ENCODE measurements around the genes CNR1 and BACH2.

- PRO-cap, 2 experiments, result no peak in any of the 2 experiments
Observed at GRCh38 chr6:87573962-87574895, 15.6 kb downstream of the RARS2 start.

DNA sequence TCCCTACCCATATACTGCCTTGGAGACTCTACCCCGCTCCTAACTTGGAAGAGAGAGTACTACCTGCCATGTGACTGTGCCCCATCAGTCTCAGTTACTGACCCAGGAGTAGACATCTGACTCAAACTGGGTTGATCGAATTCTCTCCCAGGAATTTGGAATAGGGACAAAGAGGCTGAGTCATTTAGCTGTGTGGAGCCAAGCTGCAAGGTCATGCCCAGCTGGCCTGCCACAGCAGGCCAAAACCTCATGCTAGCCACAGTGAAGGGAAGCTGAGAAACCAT is 21.1 kb upstream of the AKIRIN2 start:
- PRO-cap, 2 experiments, result no peak in any of the 2 experiments

DNA sequence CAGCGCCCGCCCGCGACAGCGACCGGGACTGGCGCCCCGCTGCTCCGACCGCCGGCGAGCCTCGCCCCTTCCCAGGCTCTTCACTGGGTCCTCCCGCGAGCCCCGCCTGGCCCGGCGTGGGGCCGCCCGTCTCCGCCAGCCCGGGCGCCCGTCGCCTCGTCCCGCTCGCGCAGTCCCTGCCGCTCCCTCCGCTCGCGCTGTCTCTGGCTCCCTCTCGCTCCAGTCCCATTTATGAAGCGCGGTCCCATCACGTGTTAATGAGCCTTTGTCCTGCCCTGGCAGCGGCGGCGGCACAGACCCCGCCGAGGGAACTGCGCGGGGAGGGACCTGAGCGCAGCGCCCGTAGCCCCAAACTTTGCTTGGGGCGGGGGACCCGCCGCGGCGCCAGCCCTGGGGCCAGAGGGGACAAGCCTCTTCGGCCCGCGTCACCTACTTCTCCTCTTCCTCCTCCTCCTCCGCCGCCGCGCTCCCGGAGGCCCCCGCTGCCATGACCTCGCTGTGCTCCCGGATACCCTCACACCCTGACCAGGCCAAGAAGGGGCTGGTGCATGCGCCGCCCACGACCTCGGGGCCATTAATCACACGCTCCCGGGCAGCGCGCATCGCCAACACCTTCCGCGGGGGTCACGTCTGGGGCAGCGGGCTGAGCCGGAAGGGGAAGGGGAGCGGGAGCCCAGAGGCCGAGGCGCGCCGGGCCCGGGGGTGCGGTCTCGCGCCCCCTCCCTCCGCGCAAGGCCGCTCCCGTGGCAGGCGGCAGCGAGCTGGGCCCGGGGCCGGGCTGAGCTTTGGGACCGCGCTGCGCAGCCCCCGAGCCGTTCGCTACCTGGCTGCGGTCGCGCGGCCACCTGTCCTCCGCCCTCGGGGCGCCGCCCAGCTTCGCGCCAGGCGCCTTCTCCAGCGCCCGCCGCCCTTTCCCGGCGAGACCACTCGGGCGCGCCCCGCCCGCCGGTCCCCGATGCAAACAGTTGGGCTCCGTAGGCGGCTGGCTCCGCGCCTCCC is at the start of gene CNR1:
Gene CNR1, minus strand, starts transcription at position 205 of the 999 bp plus-strand sequence.
- PRO-cap, 2 experiments, result peak in 2 of 2 experiments; most common plus-strand start position 295 of the sequence (in 1); most common minus-strand start position 205 of the sequence (in 2)

GRCh38 chr6:89021638-89022146 is 58.3 kb upstream of the RNGTT start:
- PRO-cap, 2 experiments, result no peak in any of the 2 experiments

- PRO-cap, 2 experiments, result no peak in any of the 2 experiments
Observed at GRCh38 chr6:89050165-89051026, 30.2 kb upstream of the PNRC1 start.

DNA sequence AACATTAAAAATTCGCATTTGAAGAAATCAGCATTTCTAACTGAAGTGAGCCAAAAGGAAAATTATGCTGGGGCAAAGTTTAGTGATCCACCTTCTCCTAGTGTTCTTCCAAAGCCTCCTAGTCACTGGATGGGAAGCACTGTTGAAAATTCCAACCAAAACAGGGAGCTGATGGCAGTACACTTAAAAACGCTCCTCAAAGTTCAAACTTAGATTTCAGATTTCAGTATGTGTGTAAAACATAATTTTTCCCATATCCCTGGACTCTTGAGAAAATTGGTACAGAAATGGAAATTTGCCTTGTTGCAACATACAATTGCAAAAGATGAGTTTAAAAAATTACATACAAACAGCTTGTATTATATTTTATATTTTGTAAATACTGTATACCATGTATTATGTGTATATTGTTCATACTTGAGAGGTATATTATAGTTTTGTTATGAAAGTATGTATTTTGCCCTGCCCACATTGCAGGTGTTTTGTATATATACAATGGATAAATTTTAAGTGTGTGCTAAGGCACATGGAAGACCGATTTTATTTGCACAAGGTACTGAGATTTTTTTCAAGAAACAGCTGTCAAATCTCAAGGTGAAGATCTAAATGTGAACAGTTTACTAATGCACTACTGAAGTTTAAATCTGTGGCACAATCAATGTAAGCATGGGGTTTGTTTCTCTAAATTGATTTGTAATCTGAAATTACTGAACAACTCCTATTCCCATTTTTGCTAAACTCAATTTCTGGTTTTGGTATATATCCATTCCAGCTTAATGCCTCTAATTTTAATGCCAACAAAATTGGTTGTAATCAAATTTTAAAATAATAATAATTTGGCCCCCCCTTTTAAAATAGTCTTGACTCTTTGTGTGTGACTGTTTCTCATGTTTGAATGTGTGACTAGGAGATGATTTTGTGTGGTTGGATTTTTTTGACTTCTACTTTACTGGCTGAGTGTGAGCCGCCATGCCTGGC is 3.7 kb downstream of the PNRC1 start:
- PRO-cap, 2 experiments, result no peak in any of the 2 experiments

- PRO-cap, 2 experiments, result no peak in any of the 2 experiments
Observed at GRCh38 chr6:89231107-89231422, 13.9 kb upstream of the GABRR1 start.

DNA sequence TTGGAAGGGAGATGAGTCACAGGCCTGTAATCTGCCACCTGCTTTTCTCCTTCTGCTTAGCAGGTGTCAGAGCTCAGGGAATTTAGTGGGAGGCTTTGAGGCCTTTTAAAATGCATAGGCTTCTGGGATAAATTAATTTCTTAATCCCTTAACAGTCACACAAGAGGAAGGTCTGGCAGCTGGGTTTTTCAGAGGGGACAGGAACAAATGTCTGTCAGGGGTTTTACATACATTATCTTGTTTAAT is 17.0 kb downstream of the GABRR2 start:
- PRO-cap, 2 experiments, result no peak in any of the 2 experiments

GRCh38 chr6:89328800-89329616 is 13.9 kb upstream of the GABRR2 start:
- PRO-cap, 2 experiments, result no peak in any of the 2 experiments

DNA sequence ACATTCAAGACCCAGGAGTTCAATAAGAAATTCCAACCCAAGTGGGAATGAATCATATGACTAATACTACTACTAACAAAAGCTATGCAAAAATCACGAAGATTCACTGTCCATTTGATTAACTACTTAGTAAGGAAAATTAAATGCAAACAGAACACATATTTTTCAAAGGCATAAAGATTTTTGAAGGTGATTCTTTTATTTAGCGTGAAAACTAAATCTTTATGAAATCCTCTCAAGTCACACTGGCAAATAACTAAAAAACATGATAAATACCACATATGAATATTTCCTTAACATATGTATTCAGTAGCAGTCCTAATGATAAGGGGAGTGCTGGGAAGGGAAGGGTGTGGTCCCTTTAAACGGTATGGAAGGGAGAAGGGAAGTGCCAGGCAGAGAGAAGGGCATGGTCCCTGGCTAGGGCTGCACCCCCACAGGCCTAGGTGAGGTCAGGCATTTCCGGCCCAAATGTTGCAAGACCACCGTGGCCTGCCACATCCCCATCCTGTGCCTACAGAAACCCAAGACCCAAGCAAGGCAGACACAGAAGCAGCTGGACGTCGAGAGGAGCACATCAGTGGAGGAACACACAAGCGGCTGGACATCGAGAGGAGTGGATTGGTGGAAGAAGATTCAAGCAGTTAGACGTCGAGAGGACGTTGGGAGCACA is 6.1 kb downstream of the RRAGD start:
- PRO-cap, 2 experiments, result peak in 1 of 2 experiments; most common plus-strand start position 547 of the sequence (in 1)

DNA sequence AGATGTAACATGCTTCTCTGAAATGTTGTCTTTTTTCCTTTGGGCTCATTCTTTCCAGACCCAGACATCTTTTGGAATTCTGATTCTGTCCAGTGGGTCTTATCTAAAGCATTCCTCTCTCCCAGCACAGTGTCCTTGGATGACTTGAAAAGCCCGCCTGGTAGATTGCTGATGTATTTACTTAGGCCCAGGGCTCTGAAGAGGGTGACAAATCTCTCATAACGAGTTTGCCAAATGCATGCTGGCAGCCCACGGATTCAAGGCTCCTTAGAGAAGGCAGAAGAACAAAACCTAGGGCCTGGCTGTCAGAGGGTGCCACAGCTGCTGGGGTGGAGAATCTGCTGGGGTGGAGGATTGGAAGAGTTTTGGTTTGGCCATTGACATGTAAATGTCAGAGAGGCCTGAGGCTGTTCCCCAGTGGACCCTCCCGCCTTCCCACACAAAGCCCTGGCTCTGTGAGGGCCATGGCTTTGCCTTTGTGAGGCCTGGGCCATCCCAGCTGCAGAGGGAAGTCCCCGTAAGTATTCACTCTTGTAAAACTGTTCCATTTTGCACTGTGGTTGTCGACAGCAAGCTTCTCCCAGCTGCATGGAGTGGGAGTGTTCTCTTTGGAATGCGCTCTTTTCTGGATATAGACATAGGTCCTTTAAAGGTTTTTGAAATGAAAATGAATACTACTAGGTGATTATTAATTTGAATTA is 50.2 kb downstream of the ANKRD6 start:
- PRO-cap, 2 experiments, result no peak in any of the 2 experiments

DNA sequence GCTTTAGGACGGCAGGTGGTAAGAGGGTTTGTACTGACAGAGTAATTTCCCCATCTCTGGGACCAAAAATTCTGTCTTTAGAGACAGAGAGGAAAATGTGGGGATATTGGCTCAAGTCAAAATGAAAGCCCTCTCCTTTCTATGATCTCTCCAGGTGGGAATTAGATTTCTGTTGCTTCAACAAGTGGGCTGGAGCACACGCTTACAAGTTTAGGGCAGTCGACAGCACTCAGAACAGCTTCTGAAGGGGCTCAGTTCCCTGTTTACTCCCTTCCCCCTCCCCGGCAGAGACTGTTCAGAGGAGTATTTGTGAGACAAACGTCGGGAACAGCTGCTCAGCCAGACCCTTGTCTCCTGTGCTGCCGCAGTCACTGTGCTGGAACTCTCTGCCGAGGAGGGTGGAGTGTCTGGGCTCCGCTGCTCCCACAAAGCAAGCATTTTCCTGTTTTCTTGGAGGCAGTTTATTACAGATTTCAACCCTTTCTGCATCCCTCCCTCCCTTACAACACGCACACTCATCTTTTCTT is 76.5 kb downstream of the LYRM2 start:
- PRO-cap, 2 experiments, result no peak in any of the 2 experiments

DNA sequence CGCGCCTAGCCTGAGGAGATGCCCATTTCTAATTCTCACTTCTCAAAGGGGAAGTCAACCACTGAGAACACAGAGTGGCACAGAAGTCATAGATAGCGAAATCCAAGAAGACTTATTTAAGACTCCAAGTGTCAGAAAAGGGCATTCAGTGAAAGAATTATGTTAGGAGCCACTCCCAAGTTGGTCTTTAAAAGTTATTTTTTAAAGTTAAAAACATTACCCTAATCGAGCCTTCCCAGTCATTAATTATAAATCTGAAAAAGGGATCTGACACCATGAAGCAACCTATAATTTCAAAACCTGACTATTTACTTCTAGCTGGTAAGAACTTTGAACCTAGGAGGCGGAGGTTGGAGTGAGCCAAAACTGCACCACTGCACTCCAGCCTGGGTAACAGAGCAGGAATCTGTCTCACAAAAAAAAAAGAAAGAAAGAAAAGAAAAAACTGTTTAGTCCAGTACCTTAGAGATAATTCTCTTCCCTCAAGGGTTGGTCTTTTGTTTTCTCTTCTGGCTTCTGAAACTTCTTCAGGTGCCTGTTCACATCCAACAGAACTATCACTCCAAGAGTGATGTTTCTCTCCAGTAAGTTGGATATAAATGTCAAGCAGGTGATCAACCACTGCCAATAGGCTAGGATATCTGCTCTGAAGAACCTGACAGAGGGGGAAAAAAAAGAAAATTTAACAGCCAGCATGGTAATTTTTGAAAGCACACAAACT is 38.5 kb downstream of the MDN1 start:
- PRO-cap, 2 experiments, result no peak in any of the 2 experiments

DNA sequence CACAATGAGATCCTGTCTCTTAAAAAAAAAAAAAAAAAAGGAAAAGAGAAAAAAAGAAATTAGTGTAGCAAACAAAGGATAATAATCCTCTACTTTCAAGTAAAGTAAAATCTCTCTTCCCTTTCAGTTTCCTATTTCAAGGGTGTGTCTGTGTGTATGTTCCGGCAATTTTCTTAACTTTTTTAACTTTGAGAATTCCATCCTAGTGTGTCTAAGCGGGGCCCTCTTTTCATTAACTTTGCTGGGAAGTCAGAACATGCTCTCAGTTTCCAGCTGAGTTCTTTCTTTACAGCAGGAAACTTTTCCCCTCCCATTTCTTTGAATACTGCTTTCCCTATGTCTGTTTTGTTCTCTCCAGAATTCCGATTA is 16.0 kb downstream of the GJA10 start:
- PRO-cap, 2 experiments, result no peak in any of the 2 experiments

DNA sequence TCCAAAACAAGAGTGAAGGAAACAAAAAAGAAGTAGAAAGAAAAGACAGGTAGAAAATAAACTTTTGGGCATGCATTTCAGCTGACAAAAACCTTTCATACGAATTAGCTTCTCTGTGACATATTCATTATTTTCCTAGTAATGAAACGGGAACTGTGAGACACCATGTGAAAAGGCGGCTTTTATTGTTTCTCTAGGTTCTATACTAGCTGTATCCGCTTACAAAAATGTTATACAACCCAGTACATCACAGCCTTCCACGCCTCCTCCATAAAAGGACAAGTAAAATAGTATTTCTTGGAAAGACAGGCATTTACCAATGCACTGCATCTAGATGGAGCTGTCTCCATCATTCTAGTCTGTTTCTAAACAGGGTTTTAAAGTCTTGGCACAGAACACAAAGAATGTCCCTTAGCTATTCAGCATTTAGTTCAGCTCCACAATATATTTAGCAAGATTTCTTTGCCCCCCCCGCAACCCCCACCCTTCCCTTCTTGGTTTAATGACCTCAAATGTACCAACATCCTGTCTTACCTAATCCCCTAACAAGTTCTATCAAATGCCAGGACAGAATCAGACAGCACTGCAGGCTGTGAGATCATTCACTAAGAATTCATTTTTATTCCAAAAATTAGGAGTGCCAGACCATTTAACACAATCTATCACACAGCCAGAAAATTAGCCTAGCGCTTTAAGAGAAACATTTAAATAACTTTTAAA is 198.7 kb downstream of the BACH2 start:
- PRO-cap, 2 experiments, result peak in 1 of 2 experiments; most common plus-strand start position 558 of the sequence (in 1)

GRCh38 chr6:90271654-90272649 is 24.7 kb downstream of the BACH2 start:
- PRO-cap, 2 experiments, result no peak in any of the 2 experiments

DNA sequence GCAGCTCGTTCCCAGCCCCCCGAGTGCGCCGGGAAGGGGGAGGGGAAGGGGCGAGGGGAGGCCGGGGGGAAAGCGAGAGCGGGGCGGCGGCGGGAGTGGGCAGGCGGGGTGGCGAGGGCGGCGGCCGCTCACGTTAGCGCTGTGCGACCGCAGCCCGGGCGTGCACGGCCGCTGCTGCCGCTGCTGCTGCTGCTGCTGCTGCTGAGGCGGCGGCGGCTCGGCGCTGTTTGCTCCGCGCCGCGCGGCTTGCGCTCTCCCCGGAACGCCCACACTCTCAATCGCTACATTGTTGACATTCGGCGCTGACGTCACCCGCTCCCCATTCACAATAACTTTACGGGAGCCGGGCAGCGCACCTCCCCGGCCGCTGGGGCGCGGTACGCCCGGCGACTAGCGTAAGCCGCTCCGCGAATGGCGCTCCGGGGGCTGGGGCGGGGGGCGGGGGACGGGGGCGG is at the start of gene BACH2:
Gene BACH2, minus strand, starts transcription at position 229 of the 455 bp plus-strand sequence.
- PRO-cap, 2 experiments, result peak in 2 of 2 experiments; most common minus-strand start position 256 of the sequence (in 2)

DNA sequence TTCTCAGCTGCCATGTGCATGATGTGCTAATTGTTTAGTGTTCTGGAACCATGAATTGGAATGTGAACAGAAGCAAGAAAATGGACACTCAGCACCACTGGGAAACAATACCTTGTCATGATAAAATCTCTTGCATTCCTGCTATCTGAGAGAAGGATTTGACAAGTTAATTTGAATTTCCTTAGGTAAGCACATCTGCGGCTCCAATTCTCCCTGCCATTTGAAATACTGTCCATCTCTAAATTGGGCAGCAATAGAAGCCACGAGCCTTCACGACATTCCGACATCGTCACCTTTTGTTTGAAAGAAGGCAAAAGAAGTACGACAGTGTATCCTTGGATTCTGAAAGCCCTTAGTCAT is 1104.6 kb upstream of the MAP3K7 start:
- PRO-cap, 2 experiments, result no peak in any of the 2 experiments

DNA sequence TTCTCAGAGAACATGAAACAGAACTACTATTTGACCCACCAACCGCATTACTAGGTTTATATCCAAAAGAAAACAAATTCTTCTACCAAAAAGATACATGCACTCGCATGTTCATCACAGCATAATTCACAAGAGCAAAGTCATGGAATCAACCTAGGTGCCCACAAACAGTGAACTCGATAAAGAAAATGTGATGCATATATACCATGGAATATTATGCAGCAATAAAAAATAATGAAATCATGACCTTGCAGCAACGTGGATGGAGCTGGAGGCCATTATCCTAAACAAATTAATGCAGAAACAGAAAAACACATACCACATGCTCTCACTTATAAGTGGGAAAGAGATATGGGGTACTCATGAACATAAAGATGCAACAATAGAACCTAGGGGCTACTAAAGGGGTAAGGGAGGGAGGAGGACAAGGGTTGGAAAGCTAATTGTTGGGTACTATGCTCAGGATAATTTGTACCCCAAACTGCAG is 963.7 kb upstream of the MANEA start:
- PRO-cap, 2 experiments, result no peak in any of the 2 experiments

GRCh38 chr6:95545263-95545731 is 32.0 kb upstream of the MANEA start:
- PRO-cap, 2 experiments, result no peak in any of the 2 experiments